Neuron (in vitro differentiated cells): Measurements from ENCODE around the gene NBPF4.

- PRO-cap: no peak
Observed at GRCh38 chr1:99521618-99522100, 124.3 kb upstream of the PALMD start.

- PRO-cap: no peak
Observed at GRCh38 chr1:99738736-99739398, 27.6 kb downstream of the FRRS1 start.

- PRO-cap: no peak
Observed at GRCh38 chr1:100046572-100047211, 8.8 kb downstream of the MFSD14A start.

DNA sequence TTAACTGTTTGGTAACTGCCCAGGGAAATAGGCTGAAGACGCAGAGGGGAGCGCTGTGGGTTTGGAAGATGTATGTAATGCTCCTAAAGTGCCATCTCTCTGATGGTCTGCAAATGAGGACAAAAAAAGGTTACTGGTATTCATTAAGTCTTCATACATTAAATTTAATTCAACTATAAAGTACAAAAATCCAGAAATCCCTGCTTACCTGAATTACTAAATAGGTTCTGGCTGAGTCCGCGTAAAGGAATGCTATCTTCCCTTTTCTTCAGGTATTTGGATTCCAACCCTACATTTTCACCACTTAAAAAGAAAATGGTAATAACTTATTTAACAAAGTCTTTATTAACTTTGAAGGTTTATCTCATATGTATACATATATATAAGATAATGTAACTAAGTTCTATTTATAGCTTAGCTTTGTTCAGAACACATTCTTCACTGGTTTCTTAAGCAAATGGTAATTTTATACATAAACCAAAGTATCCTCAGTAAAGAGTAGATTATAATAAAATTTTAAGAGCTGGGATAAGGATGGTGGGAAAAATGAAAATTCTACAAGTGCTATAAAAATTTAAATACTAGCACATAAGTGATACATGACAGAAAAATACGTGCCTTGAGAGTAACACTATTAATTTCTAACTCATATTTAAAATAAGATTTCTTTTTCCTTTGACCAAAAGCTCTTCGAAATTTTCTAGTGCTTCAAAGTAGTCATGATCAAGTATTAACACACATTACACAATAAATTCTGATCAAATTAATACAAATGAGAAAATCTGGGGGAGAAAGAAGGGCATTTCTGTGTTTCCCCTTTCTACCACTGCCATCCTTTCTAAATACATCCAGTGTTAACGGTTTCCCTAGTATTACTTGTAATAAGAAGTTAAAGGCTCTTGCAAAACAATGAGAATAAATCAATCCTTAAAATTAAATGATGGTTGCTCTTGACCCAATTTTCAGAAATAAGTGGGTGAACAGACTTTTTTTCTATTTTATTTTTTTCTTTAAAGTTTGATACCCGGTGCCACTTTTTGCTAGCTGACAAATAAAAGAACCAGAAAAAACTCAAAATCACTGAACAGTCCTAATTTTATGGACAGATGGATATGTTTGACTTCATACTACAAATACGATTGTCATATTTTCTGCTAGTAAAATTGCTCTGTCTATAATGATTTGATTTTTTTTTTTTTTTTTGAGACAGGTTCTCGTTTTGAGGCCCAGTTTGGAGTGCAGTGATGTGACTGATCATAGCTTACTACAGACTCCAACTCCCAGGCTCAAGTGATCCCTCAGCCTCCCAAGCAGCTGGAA, 46.9 kb downstream of the SASS6 start:
- PRO-cap: no peak

- PRO-cap: no peak
Observed at GRCh38 chr1:100218460-100218778, 31.2 kb downstream of the DBT start.

DNA sequence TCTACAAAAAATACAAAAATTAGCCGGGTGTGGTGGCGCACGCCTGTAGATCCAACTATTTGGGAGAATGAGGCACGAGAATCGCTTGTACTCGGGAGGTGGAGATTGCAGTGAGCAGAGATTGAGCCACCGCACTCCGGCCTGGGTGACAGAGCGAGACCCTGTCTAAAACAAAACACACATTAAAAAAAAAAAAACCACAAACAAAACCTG, 1.4 kb upstream of the CDC14A start:
- PRO-cap: no peak

- PRO-cap: no peak
Observed at GRCh38 chr1:100539346-100539947, 1.5 kb downstream of the GPR88 start.

DNA sequence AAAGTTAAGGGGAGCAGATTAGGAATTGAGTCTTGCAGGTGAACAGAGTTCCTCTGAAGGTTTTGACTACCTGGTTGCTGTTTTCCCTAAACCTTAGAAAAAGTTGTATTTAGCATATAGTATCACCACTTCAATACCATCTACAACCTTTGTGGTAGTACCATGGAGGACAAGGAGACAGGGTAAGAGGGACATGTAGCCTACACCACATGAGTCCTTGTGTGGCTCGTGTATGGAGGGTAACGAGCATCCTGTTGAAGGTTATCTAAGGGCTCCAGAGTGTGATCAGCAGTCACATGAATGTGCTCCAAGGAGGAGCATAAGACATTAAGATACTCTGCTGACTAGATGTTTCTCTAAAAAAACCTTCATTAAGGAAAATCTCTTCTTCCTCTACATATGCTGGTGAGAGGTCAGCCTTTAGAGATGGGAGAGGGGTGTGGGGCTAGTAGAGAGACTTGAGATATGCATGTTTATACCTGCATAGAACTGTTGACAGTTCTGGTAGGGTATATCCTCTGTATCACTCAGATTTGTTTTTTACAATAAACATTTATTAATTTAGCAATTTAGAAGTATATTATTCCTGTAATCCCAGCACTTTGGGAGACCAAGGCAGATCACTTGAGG, 67.4 kb downstream of the VCAM1 start:
- PRO-cap: no peak

- PRO-cap: no peak
Observed at GRCh38 chr1:100925875-100927119, 30.4 kb downstream of the SLC30A7 start.

- PRO-cap: no peak
Observed at GRCh38 chr1:101283915-101284498, 47.2 kb downstream of the S1PR1 start.

DNA sequence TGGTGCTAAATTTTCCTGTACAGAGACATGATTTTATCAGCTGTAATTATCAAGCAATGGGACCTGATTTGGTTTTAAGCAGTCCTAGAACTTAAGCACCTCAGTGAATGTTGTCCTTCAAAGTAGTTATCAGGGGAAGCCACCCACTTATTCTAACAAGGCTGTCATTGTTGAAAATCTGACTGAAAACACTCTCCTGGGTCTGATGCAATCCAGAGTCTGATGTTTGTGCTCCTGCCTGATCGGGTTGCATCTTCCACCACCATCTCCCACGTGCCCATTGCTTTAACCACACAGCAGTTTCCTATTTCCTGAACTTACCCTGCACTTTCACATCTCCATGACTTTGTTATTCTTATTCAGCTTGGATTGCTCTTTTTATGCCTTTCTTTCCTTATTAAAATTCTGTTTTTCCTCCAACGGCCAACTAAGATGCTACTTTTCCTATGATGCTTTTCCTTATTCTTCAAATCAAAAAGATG, 54.9 kb downstream of the S1PR1 start:
- PRO-cap: no peak

GRCh38 chr1:102260190-102260503, 263.4 kb upstream of the OLFM3 start:
- PRO-cap: no peak

- PRO-cap: no peak
Observed at GRCh38 chr1:103561519-103561997, 9.8 kb upstream of the AMY2B start.

GRCh38 chr1:104664199-104664761, 914.6 kb downstream of the AMY1C start:
- PRO-cap: no peak

DNA sequence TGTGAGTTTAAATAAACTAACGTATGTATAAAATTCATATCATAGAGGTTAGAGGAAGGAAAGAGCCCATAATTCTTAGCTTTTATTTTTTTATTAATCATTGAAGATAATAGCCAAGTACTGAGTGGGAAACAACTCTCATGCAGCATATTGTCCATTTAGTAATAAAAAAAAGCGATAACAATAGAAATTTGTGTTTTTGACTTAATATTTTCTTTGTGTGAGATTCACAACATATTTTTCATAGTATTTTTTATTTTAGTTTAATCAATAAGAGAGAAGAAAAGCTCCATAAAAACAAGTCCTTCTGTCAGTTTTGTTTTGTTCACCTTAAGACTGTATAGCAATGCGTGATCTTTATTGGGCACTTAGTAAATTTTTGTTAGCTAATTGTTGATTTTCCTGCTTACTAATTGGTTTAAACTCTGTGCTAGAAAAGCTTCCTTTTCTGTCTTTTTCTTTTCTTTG, 1280.3 kb upstream of the PRMT6 start:
- PRO-cap: no peak

DNA sequence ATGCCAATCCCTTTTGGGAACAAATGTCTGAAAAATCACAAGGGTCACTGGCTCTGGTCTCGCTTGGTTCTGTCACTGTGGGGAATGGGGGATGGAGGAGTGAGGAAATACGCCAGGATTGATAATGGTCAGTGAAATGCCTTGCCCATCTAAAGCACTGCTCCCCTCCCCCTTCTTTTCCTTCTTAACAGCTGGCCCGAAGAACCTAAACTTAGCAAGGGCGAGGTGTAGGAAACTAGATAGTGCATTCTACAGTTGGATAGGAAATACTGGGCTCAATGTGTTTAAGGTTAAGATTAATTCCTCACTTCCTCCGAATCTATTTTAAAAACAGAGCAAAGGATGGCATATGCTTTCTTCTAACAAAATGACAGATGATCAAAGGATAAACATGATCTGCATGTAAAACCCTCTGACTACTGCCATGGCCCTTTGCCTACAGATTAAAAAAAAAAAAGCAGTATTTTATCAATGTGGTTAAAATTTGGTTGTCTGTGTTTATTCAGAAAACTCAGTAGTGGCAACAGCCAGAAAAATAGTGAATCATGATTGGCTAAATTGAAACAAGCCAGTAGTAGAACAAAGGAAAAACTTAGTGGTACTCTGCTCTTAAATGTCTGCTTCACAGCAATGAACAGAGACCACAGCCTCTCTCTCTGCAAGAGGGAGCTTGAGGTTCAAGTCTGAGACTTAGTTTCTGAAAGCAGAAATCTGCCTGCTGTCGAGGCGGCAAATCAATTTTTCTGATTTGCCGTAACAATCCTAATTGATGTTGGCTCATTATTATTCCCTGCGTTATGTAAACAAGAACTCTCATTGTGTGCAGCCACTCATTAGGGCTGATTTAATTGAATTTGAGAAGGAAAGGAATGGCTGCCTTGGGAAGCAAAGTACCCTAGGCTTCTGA, 86.2 kb upstream of the VAV3 start:
- PRO-cap: no peak

DNA sequence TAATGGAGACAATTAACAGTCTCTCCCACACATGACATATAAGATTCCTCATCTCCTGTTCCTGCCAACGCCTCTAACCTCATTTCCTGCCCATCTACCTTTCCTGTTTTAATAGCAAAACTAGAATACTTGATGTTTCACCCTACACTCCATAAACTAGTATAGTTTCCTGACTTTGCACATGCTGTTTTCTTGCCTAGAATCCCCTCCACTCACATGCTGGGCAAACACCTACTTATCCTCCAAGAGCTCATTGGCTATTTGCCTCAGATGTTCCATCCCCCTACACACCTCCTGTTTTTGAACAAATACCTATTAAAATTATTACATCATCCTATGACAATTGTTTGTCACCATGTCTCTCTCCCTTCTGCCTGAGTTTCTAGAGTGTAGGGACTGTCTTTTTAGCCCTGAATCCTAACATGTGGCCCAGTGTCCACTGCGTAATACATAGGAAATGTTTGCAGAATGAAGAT, 117.1 kb downstream of the SLC25A24 start:
- PRO-cap: no peak

GRCh38 chr1:108166619-108167146, 33.5 kb downstream of the SLC25A24 start:
- PRO-cap: no peak

DNA sequence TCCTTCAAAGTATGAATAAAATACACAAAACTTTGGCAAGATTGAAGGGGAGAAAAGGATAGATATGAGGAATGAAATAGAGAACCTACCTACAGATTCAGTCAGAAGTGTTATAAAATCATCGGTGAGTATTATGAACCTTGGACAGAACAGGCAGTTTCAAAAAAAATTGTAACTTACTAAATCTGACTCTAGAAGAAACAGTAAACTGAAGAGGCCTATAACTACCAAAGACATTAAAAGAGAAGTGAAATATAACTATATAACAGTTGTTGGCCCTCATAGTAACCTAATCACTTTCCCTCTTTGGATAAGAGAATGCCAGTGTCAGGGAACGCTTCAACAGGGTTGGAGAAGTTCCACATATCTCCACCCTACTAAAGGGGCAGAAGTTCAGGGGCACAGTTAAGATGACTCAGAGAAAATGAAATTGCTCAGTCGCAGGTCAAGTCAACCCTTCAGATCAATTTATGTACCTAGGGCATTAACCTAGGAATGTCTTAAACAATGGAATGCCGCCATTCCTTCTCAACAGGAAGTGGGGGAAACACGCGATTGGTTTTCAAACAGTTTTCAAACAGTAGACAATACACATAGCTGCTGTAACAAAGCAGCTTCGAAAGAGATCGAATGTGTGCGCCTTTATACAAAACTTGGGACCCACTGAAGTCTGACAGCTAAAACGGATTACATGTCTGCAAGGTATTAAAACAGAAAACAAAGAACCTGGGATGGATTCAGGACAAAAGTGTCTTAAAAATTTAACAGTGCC, 1.0 kb downstream of the SLC25A24 start:
- PRO-cap: unidirectional peak, plus-strand start at position 313 of the sequence; bidirectional peak, plus-strand start at position 521 of the sequence, minus-strand start at position 540 of the sequence

GRCh38 chr1:108243901-108244283, at the start of gene NBPF4:
TSS of gene NBPF4 (minus strand) at chr1:108244076.
- PRO-cap: no peak